ENCODE results near the genes CAMTA2 and NUP88.

- PRO-cap, 2 experiments: no peak in any of the 2 experiments
Observed at GRCh38 chr17:4565656-4566077, 5.3 kb upstream of the GGT6 start.

GRCh38 chr17:4616811-4617532, 24.5 kb downstream of the ALOX15 start:
- PRO-cap, 2 experiments: no peak in any of the 2 experiments

- PRO-cap, 2 experiments: no peak in any of the 2 experiments
Observed at GRCh38 chr17:4655786-4656176, 14.3 kb upstream of the ALOX15 start.

- PRO-cap, 2 experiments: no peak in any of the 2 experiments
Observed at GRCh38 chr17:4704520-4704718, 482 bp upstream of the PELP1 start.

DNA sequence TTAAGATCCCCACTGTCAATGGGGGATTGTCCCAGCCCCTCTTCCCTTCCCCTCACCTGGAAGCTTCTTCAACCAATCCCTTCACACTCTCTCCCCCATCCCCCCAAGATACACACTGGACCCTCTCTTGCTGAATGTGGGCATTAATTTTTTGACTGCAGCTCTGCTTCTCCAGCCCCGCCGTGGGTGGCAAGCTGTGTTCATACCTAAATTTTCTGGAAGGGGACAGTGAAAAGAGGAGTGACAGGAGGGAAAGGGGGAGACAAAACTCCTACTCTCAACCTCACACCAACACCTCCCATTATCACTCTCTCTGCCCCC, 10.2 kb upstream of the MED11 start:
- PRO-cap, 2 experiments: no peak in any of the 2 experiments

- PRO-cap, 2 experiments: no peak in any of the 2 experiments
Observed at GRCh38 chr17:4728240-4728863, 2.9 kb upstream of the MED11 start.

- PRO-cap, 2 experiments: no peak in any of the 2 experiments
Observed at GRCh38 chr17:4939217-4939766, 554 bp downstream of the SLC25A11 start.

GRCh38 chr17:4958995-4959682, 8.2 kb downstream of the ENO3 start:
- PRO-cap, 2 experiments: no peak in any of the 2 experiments

DNA sequence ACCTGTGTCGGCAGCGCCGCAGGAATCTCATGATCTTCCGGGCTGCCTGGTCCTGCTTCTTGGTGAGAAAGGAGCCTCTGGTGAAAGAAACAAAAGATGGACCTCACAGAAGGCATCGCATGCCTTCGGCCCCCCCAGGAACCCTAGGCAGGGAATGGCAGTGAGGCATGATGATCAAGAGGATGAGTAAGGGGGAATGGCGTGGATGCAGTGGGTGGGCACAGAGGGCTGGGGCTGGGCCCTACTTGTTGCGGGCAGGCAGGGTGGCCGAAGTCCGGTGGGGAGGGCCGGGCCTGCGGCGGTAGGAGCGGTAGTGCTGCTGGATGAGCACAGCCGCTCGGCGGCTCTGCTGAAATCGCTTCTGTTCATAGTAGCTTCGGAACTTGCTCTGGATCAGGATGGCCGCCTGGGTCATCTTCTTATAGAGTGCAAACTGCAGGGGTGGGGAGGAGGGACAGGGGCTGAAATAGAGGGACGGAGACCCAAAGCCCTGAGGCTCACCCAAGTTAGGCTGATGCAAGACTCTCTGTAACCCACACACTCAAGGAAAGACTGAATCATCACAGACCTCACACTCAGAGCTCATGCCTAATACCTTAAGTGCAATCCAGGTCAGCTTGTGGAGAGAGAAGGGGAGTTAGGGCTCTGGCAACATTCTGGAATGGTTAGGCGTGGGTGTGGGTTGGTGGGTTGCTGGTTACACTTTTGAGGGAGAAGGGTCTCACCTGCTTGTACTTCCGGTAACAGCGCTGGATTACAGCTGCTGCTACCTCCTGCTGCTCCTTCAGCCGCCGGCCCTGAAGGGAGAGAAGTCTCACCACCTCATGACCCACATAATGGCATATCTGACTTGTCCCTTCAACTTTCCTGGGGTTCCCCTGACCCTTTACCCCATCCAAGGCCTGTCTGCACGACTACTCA, 1.5 kb upstream of the SPAG7 start:
- PRO-cap, 2 experiments: no peak in any of the 2 experiments

DNA sequence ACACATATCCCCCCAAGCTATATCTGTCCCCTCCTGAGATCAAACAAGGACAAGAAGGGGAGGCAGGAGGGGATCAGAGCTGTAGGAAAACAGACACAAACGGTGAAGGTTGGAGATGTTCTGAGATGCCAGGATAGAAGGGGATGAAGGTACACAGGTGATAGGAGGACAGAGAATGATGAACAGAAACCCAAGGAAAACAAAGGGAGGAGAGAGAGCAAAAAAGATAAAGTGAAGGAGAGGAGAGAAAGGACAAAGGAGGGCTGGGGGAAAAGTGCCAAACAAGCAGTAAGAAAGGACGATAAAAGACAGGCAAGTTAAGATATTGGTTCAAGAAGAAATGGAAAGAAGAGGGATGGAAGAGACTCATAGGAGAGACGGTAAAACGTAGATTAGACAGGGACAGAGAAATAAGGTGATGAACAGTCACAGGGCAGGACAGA, 7.5 kb upstream of the SPAG7 start:
- PRO-cap, 2 experiments: no peak in any of the 2 experiments

GRCh38 chr17:4986229-4986811, 1.2 kb downstream of the CAMTA2 start:
- PRO-cap, 2 experiments: peak in 2 of 2 experiments; most common plus-strand start chr17:4986466 (in 2)

GRCh38 chr17:4986812-4987887, at the start of gene CAMTA2:
TSS of gene CAMTA2 (minus strand) at chr17:4987675.
- PRO-cap, 2 experiments: peak in 2 of 2 experiments; most common plus-strand start chr17:4987754 (in 2); most common minus-strand start chr17:4987652 (in 1)

DNA sequence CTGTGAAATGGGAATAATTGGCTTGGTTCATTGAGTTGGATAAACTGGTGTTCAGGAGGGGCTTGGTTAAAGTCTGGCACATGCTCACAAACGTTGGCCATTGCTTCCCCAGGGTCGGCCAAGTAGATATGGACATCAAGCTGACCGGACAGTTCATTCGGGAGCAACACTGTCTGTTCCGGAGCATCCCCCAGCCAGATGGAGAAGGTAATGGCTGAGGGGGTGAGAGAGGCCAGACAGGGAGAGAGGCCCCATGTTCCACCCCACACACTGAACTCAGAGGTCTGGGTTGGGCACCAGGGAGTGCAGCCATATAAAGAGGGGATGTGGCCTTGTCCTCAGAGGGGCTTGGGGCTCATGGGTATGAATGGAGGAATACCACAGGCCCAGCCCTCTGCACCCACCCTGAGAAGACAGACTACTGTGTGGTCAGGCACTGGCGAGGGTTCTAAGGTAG, 16.9 kb downstream of the KIF1C start:
- PRO-cap, 2 experiments: no peak in any of the 2 experiments

DNA sequence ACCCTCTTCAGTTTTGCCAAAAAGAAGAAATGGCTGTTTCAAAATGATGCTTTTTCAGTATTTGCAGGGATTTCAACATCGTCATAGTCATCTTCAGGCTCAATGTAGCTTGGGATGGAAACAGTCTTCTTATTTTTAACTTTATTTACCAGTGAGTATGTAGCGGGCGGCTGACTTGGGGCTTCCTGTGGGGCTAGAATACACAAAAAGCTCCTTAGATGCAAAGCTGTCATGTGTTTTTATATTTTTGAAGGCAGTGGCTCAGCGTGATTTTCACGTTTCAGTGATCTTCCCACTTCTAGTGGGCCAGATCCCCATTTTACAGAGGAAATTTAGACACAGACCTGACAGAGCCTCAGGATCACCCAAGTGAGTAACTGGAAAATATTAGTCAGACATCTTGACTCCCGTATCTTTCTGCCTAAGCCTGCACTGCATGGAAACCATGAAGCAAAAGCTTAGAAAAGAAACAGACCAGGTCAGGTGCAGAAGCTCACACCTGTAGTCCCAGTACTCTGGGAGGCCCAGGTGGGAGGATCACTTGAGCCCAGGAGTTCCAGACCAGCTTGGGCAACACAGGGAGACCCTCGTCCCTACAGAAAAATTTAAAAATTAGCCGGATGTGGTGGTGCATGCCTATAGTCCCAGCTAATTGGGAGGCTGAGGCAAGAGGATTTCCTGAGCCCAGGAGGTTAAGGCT, 19.2 kb upstream of the ZNF594 start:
- PRO-cap, 2 experiments: no peak in any of the 2 experiments

DNA sequence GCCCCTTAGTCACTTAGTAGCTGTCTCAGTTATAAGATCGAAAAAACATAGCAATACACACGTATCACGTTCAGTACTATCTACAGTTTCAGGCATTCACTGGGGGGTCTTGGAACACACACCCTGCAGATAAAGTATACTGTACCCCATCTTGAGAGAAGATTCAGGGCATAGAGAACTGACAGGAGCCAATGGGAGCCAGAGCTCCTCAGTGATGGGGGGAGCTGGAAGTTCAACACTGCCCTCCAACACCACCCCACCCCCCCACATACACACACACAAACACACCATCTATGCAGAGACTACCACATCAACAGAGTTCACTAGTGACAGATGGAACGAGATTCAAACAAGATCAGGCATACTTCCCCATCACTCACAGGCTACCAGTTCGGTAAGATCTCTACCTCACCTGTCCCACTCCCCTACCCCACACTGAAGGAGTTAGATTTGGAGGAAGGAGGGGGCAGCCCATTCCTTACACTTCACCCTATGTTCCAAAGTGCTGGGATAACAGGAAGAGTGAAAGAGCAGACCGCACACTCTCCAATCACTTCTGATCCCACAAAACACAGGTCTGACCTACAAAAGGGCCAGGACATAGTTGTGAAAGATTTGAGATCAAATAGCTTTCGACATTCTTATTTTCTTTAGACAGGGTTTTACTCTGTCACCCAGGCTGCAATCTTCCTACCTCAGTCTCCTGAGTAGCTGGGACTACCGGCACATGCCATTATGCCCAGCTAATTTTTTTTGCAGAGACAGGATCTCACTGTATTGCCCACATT, 6.9 kb downstream of the NUP88 start:
- PRO-cap, 2 experiments: peak in 2 of 2 experiments; most common minus-strand start position 558 of the sequence (in 2)

DNA sequence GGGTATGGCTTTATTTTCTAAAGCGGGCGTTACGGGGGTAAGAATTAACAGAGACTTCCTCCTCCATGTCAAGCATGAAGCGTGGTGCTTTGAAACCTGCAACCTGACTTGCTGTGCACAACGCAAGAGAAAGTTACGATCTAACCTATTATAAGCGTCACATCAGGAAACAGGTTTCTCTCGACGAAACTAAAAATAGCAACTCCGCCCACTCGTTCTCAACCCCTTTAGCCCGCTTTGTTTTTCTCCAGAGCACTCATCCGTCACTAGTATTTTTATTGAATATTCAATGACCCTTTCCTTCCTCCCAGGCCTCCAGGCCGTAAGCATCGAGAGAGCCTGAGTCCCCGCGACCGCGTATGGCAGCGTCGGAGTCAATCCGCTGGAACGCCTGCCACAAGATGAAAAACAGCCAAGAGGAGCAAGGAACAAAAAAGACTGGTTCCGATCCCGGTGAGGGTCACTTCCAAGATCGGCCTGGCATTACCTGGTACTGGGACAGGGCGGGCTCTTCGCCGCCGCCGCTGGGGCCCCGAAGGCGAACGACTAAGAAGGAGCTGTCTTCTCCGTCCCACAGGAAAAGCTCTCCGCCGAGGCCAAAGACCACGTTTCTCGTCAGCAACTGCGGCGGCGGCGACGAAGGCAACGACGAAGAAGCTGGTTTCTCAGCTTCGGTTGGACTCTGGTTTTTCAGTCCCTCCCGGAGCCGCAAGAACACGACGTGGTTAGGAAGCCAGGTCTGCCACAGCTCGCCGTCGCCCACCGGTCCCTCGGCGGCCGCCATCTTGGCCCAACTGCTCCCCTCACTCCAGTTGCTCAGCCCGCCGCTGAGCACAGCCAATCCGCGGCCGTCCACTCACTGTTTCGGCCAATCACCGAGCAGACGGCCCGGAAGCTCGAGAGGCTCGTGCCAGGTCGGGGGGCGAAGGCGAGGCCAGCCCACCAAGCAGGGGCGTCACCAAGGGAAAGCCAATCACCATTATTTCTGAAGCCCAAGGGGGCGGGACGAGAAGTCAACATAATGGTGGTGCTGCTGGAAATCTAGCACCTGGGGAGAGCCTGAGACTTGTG, at the start of gene NUP88:
NUP88 (minus strand) TSS at position 796 of the 1,071 bp plus-strand sequence.
- PRO-cap, 2 experiments: peak in 2 of 2 experiments; most common plus-strand start position 332 of the sequence (in 1); most common minus-strand start position 110 of the sequence (in 2)

- PRO-cap, 2 experiments: no peak in any of the 2 experiments
Observed at GRCh38 chr17:5499360-5500663, 994 bp downstream of the ENSG00000286190 start.

- PRO-cap, 2 experiments: no peak in any of the 2 experiments
Observed at GRCh38 chr17:6190310-6190930, 120.2 kb downstream of the WSCD1 start.

GRCh38 chr17:6406405-6406858, 28.5 kb downstream of the AIPL1 start:
- PRO-cap, 2 experiments: no peak in any of the 2 experiments

DNA sequence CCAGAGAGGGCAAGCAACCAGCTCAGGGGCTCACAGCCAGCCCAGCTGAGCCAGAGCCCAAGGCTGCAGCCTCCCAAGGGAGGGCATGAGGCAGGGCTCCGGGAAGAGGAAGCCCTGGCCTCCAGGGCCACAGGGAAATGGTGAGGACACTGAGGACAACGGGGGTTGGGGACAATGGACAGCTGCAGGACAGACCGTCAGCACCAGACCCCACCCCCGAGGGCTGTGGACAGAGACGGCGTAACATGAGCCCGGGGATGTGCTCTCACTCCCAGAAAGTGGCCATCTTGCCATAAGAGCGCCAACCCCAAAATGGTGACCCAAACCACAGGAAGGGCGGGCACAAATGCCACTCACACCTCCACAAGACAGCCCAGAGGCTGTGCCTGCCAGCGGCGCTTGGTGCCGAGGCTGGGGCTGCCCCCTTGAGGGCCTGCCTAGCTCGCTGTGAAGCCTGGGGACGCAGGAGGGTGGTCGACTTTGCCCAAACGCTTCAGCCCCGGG, 10.3 kb downstream of the PIMREG start:
- PRO-cap, 2 experiments: no peak in any of the 2 experiments

All from Metastatic Liver Carcinoma in the Adrenal Gland (tissue), 2 donors.